Suprapubic skin (tissue), 4 donors: ENCODE measurements around a stretch of chr17.

- PRO-cap = no peak
- RAMPAGE, long total RNA, 4 experiments = no peak in any of the 4 experiments
These were observed 7.6 kb downstream of the GALK1 start for GRCh38 chr17:75757332-75757825.

GRCh38 chr17:75778075-75778535, 1.5 kb downstream of the H3-3B start:
- PRO-cap = no peak
- RAMPAGE, long total RNA, 4 experiments = no peak in any of the 4 experiments

DNA sequence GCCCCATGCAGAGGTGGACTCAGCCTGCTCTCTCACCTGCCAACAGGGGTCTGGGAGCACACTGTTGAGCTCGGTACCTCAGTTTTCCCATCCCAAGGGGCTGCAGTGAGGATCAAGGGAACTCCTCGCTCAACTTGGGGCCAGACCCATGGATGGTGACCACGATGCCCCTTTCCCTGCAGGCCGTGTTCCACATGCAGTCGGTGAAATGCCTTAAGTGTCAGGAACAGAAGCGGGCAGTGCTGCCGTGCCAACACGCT, 20.2 kb downstream of the UNC13D start:
- PRO-cap = no peak
- RAMPAGE, long total RNA, 4 experiments = no peak in any of the 4 experiments

DNA sequence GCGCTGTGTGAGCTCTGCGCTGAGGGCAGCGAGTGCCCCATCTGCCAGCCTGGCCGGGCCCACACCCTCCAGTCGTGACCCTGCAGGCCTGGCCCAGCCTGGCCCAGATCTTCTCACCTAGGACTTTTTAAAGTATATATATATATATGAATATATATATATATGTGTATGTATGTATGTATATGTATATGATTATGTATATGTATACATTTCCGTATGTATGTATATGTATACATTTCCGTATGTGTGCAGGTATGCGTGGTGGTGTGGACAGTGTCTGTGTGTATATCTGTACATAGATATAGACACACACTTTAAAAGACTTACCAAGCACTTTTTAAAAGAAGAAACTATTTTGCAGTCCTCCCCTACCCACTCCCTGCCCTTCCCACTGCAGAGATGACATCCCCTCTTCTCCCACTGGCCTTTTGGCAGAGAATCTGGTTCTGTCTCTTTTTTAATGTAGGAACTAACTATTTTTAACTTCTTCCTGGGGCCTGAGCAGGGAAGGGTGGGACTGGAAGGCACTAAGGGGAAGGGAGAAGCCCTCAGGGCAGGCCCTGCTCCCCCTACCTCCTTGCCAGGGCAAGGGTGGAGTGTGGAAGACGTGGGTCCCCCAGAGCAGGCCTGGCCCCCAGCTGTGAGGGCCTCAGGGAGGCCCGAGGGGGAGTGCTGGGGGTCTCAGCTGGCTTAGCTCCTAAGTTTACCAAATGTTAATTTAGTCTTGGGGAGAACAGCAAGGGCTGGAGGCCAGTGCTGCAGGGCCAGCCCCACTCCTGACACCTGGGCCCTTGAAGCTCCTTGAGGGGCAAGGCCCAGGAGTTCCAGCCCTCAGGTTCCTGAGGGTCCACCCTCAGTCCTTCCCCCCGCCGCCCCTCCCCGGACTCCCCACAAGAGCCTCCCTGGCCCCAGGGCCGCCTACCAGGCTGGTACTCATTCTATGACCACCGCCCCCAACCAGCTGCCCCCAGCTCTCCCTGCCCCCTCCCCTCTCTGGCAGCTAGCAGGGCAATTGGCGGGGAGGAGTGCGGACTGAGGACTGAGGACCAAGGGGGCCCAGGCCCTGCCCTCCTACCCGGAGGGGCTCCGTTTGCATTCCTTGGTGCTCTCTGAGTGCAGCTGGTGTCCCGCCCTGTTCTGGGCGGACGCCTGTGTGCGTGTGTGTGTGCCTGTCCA, 19.5 kb downstream of the UNC13D start:
- PRO-cap = no peak
- RAMPAGE, long total RNA, 4 experiments = no peak in any of the 4 experiments

DNA sequence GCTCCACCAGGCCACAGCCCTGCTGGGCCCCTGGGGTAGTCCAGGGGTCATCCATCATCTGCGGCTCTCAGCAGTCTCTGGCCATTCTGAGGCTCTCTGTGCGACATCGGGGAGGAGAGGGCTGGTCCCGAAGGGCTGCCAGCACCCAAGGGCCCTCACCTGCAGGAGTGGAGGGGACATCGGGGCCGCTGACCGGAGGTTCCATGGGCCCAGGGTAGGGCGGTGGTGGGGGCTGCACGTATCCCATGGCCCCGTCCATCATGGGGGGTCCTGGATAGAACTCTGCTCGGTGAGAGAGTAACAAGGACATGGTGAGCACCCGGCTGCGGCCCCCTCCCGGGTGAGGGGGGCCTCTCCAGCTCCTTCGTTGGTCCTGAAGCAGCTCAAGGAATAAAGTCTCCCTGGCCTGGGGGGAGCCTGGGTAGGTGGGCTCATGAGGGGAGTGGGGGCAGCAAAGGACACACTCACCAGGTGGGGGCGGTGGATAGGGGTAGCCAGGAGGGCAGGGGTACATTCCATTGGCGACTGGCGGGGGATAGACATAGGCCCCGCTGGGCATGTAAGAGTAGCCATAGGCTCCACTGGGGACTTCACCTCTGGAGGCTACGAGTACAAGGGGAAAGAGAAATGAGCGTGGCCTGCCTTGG, 3.2 kb upstream of the UNC13D start:
- PRO-cap = no peak
- RAMPAGE, long total RNA, 4 experiments = no peak in any of the 4 experiments

DNA sequence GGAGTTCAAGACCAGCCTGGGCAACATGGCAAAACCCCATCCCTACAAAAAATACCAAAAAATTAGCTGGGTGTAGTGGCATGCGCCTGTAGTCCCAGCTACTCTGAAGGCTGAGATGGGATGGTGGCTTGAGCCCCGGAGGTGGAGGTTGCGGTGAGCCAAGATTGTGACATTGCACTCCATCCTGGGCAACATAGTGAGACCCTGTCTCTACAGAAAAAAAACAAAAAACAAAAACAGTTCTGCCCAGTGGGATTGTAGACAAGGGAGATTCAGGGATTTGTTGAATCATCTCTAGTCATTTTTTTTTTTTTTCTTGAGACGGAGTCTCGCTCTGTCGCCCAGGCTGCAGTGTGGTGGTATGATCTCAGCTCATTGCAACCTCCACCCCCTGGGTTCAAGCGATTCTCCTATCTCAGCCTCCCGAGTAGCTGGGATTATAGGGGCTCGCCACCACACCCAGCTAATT, 1.1 kb downstream of the TEN1 start:
- PRO-cap = no peak
- RAMPAGE, long total RNA, 4 experiments = no peak in any of the 4 experiments

GRCh38 chr17:76078668-76079066, 315 bp upstream of the ZACN start:
- PRO-cap = no peak
- RAMPAGE, long total RNA, 4 experiments = no peak in any of the 4 experiments

GRCh38 chr17:76081147-76081891, 2.3 kb downstream of the ZACN start:
- PRO-cap = no peak
- RAMPAGE, long total RNA, 4 experiments = no peak in any of the 4 experiments

GRCh38 chr17:76193508-76193915, 46.8 kb downstream of the RNF157 start:
- PRO-cap = no peak
- RAMPAGE, long total RNA, 4 experiments = no peak in any of the 4 experiments

GRCh38 chr17:76251878-76252737, 11.8 kb upstream of the RNF157 start:
- PRO-cap = unidirectional peak, minus-strand start at chr17:76252142
- RAMPAGE, long total RNA, 4 experiments = no peak in any of the 4 experiments

DNA sequence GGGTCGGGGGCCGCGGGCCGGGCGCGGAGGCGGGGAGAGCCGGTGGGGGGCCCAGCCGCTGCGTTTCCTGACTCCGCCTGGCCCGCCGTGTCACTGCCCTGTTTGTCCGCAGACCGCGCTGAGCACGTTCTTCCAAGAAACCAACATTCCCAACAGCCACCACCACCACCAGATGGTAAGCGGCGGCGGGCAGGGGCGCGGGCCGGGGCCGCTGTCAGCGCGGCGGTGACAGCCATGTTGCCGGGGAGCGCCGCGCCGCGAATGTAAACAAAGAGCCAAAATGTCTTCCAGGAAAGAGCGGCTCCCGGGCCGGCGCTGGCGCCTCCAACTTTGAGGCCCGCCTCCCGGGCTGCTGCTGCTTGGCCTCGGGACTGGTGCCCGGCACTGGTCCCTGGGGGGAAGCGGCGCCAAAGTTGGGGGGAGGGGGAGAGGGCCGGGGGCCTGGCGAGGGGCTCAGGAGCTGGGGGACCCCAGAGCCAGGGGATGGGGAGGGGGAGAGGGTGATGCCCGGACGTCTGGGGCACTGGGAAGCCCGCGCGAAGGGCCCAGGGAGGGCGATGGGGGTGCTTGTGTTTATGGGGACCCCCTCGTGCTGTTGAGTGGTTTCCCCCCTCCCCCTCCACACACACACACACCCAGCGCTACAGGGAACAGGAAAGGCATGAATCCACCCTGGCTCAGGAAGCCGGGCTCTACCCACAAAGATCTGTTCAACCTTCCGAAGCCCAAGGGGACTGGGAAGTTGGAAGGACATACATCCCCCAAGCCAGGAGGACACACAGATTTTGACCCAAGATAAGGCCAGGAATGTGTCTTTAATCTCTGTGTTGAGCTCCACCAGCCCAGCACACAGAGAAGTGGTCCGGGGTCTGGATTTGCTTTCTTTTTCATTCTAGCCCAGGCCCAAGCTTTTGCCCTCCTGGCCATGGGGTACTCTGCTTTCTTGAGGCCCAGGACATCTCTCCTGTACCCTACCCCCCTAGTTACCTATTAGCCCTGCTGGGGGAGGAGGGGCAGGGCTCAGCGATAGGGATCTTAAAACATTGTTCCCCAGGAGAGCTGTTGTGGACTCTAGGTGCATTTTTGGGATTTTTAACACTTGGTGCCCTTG, 1.0 kb downstream of the UBALD2 start:
- PRO-cap = bidirectional peak, plus-strand start at position 295 of the sequence, minus-strand start at position 265 of the sequence
- RAMPAGE, long total RNA, 4 experiments = no peak in any of the 4 experiments

GRCh38 chr17:76276704-76277380, 11.7 kb downstream of the UBALD2 start:
- PRO-cap = no peak
- RAMPAGE, long total RNA, 4 experiments = no peak in any of the 4 experiments

- PRO-cap = no peak
- RAMPAGE, long total RNA, 4 experiments = no peak in any of the 4 experiments
These were observed 2.8 kb downstream of the SPHK1 start for GRCh38 chr17:76387108-76387791.

GRCh38 chr17:76451731-76452977, 798 bp downstream of the UBE2O start:
- PRO-cap = no peak
- RAMPAGE, long total RNA, 4 experiments = no peak in any of the 4 experiments

DNA sequence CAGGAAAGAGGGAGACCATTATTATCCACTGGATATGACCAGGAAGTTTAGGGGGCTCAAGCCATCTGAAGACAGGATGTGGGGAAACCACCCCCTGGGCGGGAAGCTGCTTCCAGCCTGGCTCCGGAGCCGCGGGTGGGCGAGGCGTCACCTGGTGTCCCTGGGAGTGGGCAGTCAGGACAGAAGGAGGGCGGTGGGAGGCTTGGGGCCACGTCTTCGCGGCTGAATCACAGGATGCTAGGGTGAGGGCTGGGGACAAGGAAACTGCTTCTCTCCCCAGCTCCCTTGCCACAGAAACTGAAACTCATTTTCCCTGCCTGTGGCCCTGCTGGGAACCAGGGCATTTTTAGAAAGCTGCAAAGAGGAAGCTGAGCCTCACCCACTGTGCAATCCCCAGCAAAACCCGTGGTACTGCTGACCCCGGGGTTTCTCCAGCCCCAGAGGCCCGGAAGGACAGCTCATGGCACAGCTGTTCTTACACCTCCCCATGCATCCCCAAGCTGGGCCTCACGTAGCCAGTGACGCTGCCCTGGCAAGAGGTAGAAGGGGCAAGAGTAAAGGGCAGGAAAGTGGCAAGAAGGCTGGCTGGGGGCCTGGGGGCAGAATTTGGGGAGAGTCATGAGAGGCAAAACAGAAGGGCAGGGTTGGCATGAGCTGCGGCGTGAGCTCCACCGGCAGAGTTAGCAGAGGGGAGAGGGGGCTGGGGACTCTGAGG, 8.2 kb downstream of the RHBDF2 start:
- PRO-cap = no peak
- RAMPAGE, long total RNA, 4 experiments = no peak in any of the 4 experiments

- PRO-cap = no peak
- RAMPAGE, long total RNA, 4 experiments = no peak in any of the 4 experiments
These were observed 467 bp upstream of the RHBDF2 start for GRCh38 chr17:76501751-76502029.

DNA sequence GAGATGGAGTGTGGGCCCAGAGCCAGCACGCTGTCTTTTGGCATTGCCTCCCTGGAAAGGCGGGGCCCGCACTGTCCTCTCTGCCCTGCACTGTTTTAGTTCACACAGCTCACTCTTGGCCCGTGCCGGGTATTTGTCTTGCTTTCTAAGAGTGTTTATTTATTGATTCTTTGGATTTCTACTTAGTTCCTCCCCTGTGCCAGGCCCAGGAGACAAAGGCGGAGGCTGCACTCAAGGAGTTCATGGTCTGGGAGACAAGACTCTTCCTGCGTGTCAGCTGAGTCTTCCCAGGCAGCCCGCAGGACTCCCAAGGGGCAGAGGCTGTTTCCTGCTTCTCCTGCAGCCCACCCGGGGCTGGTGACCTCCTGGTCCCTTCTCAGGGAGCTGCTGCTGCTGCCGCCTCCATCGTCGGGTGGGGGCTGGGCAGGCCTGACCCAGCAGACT, 12.7 kb downstream of the CYGB start:
- PRO-cap = no peak
- RAMPAGE, long total RNA, 4 experiments = no peak in any of the 4 experiments

DNA sequence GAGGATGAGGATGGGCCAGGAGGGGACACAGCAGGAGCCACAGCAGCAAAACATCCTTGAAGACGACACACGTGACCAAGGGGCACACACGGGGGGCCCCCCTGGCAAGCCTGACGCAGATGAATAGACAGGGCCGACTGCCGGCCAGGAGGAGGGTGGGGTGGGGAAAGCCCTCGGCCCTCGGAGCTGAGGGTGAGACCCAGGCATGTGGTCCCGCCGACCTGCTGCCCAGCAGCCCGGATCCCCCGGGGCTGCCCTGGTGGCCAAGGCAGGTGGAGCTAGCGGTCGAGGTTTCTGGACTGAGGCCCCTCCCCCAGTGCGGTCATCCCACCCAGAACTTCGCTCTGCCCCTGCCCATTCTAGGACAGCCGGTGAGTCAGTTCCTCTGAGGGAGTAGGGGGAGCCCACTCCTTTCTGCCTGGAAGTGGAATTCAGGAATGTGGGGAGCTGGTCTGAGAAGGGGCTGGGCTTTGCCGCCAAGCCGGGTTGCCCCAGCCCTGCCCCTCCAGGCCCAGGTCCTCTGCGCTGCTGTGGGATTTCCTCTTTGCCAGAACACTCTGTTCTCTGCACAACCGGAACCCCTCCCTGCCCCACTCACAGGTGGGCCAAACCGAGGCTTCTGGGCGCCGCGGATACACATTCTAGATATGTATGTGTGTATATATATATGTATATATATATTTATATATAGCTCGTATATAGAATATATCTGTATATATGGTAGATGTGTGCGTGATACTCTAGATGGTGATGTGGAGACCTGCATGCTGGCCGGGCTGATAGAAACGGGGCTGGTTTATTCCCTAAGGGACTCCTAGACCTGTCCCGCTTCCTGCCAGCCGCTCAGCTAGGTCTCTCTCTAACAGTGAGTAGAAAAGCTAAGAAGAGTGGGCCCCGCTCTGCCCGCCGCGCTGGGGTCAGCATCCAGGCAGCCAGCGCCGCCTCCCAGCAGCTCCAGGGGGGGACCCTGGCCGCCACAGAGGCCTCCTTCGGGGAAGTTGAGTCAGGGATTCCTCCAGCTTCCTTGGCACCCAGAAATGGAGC, 9.7 kb downstream of the CYGB start:
- PRO-cap = no peak
- RAMPAGE, long total RNA, 4 experiments = no peak in any of the 4 experiments

- PRO-cap = no peak
- RAMPAGE, long total RNA, 4 experiments = no peak in any of the 4 experiments
These were observed 4.7 kb downstream of the PRCD start for GRCh38 chr17:76544396-76545057.

DNA sequence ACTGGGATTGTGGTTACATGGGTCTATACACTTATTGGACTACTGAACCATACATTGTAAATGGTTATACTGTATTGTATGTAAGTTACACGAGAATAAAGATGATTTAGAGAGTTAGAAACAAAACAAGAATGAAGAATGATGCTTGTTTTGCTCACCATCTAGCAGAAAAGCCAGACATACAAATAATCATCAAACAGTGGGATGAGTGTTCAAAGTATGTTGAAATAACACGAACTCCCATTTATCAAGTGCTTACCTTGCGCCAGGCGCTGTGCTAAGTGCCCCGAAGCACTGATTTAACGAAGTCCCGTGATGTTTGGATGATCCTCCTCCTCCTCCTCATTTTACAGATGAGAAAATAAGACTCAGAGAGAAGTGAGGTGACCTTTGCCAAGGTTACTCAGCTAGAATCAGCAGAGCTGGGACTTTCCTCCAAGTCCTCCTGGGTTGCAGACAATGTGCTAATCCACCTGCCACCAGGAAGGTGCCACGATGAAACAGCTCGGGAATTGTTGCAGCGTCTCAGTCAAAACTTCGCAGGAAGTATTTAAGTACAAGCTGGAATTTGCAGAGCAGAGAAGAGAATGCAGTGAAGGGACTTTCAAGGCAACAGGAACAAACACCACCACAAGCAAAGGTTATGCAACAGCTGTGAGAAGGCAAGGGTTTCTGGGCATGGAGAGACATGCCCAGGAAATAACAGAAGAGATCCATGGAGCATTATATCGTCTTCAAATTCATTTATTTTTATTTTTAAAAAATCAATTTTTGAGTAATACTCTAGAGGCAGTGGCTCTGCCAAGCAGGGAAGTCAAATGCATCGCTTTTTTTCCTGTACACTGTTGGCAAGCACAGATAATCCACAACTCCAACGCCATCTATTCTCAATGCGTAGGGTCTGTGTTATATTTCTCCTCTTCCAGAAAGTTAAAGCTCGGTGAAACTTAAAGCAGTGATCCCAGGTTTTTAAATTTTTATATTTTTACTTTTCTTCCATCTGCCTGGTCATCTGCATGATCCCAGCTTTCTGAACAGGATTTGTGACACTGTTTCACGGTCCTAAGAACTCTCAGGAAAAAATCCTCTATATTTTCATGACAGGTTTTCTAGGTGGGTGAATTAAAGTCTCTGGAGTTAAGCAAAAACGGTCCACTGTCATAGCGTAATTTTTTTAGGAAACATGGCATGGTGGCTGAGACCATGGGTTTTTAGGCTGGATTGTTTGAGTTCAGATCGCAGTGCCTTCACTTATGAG, 11.2 kb downstream of the PRCD start:
- PRO-cap = no peak
- RAMPAGE, long total RNA, 4 experiments = no peak in any of the 4 experiments